Mesenchymal stem cell of Wharton's jelly (primary cell): Measurements from ENCODE around the genes OR2A5 and OR2A42.

GRCh38 chr7:143381803-143382580, 847 bp downstream of the ZYX start:
- CAGE, long polyA plus RNA, result no peak

DNA sequence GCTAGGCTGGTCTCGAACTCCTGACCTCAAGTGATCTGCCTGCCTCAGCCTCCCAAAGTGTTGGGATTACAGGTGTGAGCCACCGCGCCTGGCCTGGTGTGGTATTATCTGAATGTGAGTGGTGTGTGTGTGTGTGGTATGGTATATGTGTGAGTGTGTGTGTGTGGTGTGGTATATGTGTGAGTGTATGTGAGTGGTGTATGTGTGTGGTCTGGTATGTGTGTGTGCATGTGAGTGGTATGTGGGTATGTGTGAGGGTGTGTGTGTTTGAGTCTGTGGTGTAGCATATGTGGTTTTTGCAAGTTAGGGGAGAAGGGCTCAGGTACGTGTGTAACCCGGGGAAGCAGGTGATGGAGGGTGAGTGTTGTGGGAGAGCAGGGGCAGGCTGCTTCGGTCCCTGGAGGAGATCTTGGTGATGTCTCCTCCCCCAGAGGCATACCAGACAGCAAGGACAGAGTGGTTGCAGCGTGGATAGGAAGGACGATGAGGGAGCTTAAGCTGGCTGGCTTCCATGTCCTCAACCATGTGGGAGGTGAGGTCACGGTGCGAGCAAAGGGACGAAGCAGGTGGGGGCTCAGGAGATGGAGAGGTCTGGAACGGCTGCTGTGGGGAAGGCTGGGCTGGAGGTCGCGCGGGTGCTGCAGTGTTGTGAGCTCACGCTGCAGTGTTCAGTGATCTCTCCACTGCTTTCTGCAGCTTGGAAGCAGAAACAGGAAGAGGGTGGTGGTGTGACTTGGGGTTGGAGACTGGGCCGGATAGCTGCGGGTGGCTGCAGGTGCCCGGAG, 4.9 kb downstream of the ZYX start:
- CAGE, long polyA plus RNA, result no peak

GRCh38 chr7:143390982-143391768, 10.0 kb downstream of the ZYX start:
- CAGE, long polyA plus RNA, result start-site peak on the minus strand at chr7:143391010-143391108, 38 and 12 reads in 2 replicates

DNA sequence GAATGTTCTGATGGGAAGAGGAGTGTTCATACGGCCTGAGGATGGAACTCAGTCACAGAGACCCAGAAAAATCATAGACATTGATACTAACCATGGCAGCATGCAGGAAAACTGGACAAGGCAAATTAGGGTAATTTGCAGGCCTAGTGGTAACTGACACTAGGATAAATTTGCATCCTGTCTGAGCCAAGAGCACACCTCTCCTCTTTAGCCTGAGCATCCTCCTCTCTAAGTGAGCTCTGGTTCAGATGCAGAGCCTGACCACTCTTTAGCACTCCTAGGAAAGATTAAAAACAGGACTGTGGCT, 214 bp upstream of the TAS2R41 start:
- CAGE, long polyA plus RNA, result no peak

DNA sequence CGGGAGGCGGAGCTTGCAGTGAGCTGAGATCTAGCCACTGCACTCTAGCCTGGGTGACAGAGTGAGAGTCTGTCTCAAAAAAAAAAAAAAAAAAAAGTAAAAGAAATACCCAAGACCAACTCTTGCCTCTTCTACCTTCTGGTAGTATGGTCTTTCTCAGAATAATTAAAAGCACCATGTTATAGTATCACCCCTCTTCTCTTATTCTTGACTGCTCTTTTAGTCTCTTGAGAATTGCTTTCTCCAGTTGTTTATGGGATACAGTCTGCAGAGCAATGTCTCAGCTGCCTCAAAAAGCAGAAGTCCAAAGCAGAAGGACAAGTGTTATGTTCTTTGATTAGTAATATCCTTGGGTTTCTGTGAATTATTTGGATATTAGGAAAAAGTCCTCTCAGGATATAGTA, 7.3 kb downstream of the TAS2R41 start:
- CAGE, long polyA plus RNA, result no peak

GRCh38 chr7:143522555-143522870, 44.8 kb downstream of the TAS2R41 start:
- CAGE, long polyA plus RNA, result no peak

DNA sequence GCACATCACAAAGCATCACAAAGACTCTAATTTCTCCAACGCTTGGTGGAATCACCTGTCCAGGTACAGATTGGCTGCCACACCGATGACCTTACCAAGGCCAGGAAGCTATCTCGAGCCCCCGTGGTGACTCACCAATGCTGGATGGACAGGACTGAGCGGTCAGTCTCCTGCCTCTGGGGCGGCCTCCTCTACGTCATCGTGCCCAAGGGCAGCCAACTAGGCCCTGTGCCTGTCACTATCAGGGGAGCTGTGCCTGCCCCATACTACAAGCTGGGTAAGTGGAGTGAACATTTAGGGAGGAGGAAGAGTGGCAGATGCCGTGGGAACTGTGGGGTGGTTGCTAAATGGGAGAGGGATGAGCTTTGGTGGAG, 55.4 kb upstream of the CTAGE6 start:
- CAGE, long polyA plus RNA, result no peak

DNA sequence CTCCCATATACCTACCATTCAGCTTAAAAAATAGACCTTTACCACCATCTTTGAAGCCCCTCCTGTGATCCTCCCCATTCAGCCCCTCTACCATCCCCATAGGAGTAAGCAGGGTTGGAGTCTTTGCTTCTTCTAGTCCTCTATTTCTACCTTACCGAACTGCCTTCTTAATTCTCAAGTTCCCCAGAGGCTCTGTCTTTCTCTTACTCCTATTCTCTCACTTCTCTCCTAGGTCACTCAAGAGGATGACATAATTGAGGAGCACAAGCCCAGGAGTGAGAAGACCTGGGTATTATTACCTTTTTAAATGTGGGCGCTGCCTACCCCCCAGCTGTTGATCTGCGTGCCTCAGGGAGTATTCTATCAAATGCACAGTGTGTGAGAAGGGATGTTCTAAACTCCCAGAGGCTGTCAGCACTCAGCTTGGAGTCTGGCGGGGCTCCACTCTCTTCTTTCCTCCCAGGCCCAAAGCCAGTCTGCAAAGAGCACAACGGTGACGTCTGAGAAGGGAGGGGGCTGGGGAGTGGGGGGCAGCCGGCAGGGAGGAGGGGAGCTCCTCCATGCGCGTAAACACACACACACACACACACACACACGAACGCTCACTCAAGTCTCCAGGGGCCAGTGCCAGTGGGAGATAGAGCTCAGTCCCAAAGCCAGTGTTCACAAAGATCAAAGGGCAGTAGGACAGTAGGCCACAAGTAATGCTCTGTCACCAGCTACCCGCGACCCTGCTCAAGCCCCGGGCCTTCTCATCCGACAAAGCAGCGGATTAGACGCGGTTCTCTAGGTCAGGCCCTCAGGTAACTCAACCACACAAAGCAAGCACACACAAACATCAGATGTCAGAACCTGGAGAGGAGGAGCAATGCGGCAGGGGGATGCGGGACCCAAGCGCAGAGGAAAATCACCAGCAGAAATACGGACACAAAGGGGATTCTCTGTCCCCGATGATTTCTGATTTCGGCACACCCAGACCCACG, 20.1 kb downstream of the TCAF1 start:
- CAGE, long polyA plus RNA, result no peak

GRCh38 chr7:143882607-143883173, 19.3 kb downstream of the TCAF1 start:
- CAGE, long polyA plus RNA, result no peak

DNA sequence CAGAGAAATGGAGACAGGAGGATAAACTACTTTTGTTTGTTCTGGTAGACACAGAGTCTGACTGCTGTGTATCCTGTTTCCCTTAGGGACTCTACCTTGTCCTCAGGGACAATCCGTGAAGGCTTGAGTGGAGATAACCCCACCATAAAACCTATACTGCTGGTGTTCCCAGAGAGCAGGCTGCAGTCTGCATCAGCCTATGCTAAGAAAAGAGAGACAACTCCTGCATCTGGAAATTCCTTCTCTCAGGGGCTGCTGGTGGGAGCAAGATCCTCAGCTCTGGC, at the start of gene OR2A5:
Gene OR2A5, plus strand, starts transcription at position 179 of the 284 bp plus-strand sequence.
- CAGE, long polyA plus RNA, result no peak

DNA sequence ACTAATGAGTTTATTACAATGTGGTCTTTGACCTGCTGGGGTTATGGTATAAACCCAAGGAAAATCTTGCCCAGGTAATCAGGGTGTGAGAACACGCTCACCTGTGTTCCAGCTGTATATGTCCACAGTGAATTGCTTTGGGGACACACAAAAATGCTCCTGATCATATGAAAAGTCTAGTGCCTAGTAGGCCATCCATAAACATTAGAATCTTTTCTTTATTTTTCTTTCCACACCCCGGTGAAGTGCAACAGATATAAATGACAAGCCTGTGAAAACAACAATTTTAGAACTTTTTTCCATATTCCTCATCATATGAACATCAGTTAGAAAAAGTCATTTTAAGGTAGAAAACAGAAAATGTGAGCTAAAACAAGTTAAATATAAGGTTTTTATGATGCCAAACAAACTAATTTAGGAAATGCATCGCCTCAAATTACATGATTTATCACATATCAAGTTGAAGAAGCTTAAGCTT, at the start of gene OR2A42:
Gene OR2A42, minus strand, starts transcription at position 131 of the 478 bp plus-strand sequence.
- CAGE, long polyA plus RNA, result no peak

DNA sequence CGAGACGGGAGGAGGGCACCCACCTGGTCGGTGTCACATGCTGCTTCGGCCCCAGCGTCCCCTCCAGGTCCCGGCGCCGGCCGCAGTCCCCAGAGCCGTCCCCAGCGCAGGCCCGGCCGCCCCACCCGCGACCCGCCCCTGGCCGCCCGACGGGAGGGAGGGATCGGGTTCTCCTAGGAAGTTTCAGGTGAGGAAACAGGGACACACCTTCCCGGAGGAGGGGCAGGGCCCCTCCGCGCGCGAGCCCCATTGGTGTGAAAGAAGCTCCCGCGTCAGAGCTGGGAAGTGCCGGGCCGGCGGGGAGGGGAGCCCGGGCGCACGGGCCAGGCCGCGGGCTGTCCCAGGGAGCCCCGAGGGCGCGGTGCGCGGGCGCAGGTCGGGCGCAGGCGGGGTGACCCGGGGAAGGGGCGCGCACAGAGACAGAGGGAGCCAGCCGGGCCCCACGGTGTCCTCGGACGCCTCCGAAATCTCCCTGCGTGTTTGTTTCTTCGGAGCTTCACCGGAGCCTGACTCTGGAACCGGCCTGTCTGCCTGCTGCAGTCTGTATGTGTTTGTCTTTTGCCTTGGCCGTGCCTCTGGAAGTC, 18.0 kb upstream of the OR2A1 start:
- CAGE, long polyA plus RNA, result no peak

DNA sequence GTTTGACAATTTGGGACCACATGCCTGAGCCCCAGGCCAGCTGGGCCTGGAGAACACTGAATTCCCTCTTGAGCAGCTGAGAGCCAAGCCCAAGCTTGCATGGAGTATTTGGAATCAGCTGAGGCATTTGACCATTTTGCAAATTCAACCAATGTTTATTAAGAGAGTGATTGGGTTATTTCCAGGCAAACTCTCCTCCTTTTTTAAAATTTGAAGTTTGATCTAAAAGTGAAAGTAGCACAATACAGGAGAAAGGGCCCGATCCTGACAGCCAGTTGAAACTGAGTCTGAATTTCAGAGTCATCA, 109.8 kb upstream of the C7orf33 start:
- CAGE, long polyA plus RNA, result no peak

DNA sequence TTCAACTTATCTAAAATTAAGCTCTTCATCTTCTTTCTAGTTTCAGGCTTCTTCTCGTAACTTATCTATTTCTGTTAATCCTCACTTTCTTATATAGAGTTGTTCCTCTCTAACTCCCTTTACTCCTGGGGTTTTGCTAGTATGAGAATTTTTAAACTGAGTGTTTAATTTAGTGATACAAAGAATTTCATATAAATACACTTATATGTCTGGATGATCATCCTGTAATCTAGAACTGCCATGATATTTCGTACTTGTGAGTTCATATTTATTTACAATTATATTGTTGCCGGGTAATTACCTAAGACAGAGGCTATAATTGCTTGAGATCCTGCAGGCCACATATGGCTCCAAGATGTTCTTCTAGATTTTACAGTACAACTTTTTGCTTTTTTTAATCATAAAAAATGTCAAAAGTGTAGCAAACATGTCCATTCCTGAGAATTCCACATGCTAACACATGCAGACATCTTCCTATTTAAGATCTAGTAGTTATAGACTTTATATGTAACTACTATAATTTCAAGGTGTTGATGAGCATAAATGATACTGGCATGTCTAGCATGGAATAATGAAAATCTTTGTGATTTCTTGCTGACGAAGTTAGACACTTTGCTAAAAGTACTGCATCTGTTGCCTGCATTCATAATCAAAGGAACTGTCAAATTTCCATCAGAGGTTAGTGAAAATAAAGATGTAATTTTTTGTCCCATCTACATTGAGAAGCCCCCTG, 17.2 kb downstream of the CUL1 start:
- CAGE, long polyA plus RNA, result no peak

GRCh38 chr7:148966672-148967105, 61.6 kb downstream of the PDIA4 start:
- CAGE, long polyA plus RNA, result no peak

GRCh38 chr7:148988000-148988301, 40.4 kb downstream of the PDIA4 start:
- CAGE, long polyA plus RNA, result no peak

- CAGE, long polyA plus RNA, result no peak
These were observed 740 bp downstream of the ZNF398 start for GRCh38 chr7:149147798-149148587.

GRCh38 chr7:149196226-149196690, 912 bp downstream of the ZNF282 start:
- CAGE, long polyA plus RNA, result no peak

GRCh38 chr7:149284737-149285620, 23.0 kb downstream of the ZNF783 start:
- CAGE, long polyA plus RNA, result no peak

DNA sequence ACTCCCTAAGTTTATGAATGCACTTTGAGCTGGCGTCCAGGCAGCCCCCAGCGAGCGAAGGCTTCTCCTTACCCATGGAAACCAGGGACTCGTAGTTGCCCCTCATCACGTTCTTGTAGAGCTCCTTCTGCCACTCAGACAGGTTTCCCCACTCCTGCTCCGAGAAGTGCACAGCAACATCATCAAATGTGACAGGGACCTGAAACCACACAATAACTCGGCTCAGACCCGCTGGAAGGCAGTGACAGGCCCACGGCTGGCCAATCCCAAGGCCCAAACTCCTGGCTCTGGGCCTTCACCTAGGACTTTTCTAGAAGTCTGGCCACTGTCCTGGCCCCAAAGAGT, 6.9 kb downstream of the ZNF777 start:
- CAGE, long polyA plus RNA, result no peak